Vagina (tissue), 1 donor: ENCODE measurements around a stretch of chr11.

DNA sequence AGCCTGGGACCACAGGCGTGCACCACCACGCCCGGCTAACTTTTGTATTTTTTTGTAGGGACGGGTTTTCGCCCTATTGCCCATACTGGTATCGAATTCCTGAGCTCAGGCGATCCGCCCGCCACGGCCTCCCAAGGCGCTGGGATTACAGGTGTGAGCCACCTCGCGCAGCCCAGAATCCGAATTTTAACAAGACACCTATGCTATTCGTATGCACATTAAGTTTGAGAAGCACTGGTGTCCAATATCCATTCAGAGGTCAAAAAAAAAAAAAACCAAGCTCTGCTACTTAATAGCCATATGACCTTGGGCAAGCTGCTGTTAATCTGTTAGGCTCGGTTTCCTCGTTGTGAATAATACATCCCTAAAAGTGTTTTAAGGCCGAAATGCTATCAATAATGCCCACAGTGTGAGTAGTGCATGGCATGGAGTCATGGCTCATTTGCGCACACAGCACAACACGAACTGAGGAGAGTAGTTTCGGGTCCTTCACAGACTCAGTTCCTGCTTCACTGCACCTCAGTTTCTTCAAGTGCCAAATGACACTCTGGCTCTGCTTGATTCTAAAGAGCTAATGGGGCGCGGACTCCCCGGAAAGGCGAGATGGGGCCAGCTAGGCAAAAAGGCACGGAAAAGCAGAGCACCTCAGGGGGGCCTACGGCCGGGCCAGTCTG is 672 bp downstream of the NDUFC2 start:
- PRO-cap, result no peak
- RAMPAGE, long total RNA, result no peak

DNA sequence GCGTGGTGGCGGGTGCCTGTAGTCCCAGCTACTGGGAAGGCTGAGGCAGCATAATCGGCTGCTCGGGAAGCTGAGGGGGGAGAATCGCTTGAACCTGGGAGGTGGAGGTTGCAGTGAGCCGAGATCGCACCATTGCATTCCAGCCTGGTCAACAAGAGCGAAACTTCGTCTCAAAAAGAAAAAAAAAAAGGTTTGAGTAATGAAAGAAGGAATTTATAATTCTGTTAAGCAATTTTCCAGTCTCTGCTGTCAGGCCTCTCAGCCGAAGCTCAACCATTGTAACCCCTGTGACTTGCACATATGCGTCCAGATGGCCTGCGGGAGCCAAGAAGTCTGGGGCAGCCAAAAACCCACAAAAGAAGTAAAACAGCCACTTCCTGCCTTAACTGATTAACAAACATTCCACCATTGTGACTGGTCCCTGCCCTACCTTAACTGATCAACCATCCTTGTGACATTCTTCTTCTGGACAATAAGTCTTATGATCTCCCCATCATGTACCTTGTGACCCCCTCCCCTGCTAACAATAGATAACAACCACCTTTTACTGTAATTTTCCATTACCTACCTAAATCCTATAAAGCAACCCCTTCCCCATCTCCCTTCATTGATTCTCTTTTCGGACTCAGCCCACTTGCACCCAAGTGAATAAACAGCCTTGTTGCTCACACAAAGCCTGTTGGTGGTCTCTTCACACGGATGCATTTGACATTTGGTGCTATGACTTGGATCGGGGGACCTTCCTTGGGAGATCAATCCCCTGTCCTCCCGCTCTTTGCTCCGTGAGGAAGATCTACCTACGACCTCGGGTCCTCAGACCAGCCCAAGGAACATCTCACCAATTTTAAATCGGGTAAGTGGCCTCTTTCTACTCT is 1.2 kb upstream of the NDUFC2 start:
- PRO-cap, result no peak
- RAMPAGE, long total RNA, result no peak

DNA sequence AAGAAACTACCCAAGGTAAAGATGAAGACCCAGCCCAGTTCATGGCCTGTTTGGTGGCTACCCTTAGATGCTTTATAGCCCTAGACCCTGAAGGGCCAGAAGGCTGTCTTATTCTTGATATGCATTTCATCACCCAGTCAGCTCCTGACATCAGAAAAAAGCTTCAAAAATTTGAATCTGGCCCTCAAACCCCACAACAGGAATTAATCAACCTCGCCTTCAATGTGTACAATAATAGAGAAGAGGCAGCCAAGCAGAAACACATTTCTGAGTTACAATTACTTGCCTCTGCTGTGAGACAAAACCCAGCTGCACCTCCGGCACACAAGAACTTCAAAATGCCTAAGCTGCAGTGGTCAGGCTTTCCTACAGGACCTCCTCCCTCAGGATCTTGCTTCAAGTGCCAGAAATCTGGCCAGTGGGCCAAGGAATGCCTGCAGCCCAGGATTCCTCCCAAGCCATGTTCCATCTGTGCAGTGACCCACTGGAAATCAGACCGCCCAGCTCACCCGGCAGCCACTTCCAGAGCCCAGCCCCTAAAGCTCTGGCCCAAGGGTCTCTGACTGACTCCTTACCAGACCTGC is 3.3 kb upstream of the NDUFC2 start:
- PRO-cap, result no peak
- RAMPAGE, long total RNA, result no peak

GRCh38 chr11:78160373-78160984 is 21.1 kb upstream of the ALG8 start:
- PRO-cap, result no peak
- RAMPAGE, long total RNA, result no peak

- PRO-cap, result no peak
- RAMPAGE, long total RNA, result no peak
These were observed 20.3 kb downstream of the KCTD21 start for GRCh38 chr11:78168123-78168477.

GRCh38 chr11:78168532-78169740 is 19.5 kb downstream of the KCTD21 start:
- PRO-cap, result no peak
- RAMPAGE, long total RNA, result no peak

DNA sequence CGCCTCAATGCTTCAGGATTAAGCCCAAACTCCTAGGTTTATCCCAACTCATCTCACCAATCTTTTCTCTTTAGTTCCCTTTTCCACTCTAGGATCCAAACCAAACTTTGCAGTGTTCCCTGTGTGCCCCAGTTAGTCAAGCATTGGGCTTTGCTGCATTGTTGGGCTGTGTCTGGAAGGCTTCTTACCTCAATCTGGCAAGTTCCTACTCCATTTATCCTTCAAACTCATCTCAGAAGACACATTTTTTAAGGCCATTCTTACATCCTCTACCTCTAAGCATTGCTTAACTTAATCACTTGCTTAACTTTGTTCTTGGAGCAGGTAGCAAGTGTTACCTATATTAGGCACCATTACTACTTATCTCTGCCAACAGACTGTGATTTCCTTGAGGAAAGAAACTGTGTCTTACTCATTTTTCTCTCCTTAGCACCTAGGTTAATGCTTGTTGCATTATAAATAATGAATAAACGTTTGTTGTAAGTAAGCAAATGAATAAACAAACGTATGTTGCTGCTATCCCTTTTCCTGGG is 41.0 kb downstream of the USP35 start:
- PRO-cap, result no peak
- RAMPAGE, long total RNA, result start-site peak on the minus strand centred at position 97 of the sequence, 549 bp wide, 15 reads

DNA sequence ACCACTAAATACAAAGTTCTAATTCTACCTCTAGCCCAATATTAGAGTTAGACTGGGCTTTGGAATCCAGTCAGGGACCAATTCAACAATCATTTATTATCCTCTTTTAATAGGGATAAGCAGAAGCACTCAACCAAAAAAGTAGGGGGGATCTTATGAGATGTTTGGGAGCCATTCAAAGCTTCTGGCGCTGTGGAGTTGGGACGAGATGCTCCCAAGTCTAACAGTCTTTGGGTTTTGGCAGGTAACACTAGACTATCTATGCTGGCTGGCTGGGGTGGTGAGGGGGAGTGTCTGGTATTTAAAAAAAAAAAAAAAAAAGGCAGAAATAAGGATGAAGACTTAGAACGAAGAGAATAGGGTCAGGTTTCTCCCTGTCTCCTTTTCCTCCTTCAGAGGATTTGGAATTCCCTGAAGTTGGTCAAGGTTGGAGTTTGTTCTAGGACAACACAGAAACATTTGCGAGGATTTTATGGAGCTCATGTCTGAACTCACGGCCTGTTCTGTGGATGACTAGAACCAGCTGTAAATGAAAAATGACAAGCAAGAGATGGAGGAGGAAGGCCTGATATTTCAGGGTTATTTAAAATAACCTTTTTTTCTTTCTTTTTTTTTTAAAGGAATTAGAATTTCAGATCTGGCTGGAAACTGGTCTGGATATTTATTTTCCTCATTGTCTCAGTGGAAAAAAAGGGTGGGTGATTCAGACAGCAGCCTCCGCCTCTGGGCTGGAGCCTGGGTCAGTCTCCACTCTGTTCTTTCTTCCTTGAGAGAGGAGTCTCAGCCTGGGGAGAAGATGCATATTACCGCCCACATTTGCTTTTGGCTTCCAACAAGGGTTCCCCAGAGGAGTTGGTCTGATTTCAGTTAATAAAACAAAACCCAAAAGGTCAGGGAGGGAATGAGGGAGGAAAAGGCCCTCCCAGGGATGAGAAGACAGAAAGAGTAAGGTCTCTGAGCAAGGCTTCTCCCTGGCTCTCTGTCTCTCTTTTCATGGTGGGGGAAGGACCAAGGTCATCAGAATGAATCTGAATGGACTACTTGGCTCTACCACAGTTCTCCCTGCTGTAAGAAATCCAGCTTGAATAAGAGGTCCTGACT is 80.1 kb downstream of the USP35 start:
- PRO-cap, result no peak
- RAMPAGE, long total RNA, result no peak

GRCh38 chr11:78426300-78426499 is 8.6 kb upstream of the GAB2 start:
- PRO-cap, result no peak
- RAMPAGE, long total RNA, result no peak

DNA sequence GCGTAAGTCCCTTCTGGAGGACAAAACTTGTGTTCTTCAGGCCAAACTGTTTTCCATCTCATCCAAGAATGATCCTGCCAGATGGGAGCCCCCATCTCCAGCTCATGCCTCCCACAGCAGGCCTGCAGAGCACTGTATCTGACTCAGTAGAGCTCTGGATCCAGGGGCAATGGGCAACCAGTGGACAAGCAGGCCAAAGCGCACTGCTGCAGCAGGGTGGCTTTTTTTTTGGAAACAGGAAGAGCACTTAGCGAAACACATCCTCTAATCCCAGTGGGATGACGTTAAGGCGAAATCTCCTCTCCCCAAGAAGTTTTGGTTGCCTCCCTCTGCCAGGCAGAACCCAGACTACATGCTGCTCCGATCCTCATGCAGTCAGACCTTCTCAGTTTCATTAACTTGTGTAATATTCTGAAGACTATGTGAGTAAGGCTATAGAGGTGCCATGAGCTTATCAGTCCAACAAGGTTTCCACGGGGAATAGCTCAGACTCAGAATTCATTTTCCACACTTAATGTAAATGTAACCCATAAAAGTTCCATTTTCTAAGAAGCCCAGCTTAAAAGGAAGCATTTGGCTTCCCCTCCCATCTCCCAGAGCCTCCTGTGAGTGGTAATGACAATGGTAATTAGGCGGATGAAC is 81.3 kb upstream of the NARS2 start:
- PRO-cap, result no peak
- RAMPAGE, long total RNA, result no peak

DNA sequence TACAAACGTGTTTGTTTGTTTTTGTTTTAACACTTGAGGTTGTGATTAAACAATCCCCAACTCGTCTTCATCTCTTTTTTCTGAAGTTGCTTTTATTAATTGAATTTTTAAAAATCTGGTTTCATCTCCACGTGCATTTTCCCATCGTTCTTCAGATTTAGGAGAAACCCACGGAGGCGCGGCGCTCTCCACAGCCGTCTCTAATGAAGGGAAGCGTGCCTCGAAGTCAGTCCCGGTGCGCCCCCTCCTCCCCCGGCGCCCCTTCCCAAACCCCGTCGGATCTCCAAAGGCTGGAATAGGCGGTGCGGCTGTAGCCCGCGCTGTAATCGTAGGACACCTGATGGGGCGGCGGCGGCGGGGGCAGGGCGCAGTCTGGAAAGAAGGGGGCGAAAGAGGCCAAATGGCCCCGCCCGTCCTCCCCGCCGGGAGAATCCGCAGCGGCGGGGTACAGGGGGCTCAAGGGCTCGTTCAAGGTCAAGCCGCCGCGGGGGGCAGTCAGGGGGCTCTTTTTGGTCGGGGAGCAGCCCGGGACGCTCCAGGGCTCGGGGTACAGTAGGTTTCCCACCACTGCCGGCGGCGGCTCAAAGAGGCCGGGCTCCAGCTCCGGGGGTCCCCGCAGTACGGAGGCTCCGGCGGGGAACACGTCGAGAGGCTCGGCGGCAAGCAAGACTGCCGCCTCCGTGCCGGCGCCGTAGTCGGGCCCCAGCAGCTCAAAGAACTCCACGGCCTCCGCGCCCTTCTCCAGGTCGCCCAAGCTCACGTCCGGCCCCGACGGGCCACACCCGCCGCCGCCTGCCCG is 1.2 kb downstream of the FAM181B start:
- PRO-cap, result no peak
- RAMPAGE, long total RNA, result no peak

DNA sequence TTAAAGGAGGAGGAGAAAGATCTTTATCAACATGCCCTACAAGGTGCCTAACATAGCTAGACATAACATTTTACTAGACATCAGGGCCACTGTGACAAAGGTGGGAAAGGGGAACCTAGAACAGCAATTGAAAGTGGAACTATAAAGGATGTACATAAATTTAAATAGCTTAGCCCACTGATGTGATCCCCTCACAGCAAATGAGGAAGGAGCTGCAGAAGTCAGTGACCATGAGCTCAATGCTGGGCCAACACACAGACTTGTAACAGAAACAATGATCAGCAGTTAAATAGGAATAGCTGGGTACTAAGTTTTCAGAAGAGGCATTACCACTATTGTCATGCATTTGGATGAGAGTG is 4.5 kb downstream of the PRCP start:
- PRO-cap, result no peak
- RAMPAGE, long total RNA, result no peak

DNA sequence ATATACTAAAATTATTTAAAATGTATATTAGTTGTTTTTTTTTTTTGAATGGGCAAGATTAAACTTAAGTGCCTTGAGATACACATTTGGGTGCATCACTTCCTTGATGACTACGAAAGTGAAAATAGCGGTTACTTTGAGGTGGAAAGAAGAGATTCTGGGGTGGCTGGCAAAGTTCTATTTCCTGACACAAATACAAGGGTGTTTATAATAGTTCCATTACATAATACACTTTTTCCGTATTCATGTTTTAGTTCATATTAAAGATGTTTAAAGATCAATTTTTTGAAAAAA is 58.4 kb downstream of the DDIAS start:
- PRO-cap, result no peak
- RAMPAGE, long total RNA, result no peak

DNA sequence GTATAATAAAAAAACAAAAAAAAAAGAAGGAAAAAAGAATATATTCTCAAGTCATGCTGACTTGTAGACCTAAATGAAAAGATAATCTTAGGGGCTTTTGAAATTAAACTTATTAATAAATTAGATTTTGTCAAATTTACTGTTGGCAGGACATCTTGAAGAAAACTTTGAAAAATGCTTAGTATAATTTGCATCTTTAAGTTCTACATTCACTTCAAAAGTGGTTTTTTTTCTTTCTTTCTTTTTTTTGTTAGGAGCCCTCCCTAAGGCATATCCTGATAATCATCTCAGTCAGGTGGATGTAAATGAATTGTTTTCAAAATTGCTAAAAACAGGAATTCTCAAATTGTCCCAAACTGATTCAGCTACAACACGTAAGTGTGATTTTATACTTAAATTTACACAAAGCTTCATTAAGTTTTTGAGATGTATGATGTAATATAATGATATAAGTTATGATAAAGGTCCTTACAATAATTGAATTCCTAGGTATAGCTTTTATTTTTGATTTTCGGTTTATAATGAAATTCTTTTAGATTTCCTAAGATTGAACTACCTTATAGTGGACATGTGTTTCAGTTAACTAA is 16.6 kb upstream of the ANKRD42 start:
- PRO-cap, result no peak
- RAMPAGE, long total RNA, result no peak

GRCh38 chr11:83195038-83195572 is 1.6 kb downstream of the ANKRD42 start:
- PRO-cap, result no peak
- RAMPAGE, long total RNA, result no peak

- PRO-cap, result no peak
- RAMPAGE, long total RNA, result no peak
These were observed 407.2 kb upstream of the CCDC90B start for GRCh38 chr11:83693171-83693967.

GRCh38 chr11:84019587-84019897 is 733.4 kb upstream of the CCDC90B start:
- PRO-cap, result no peak
- RAMPAGE, long total RNA, result no peak

- PRO-cap, result no peak
- RAMPAGE, long total RNA, result start-site peak on the minus strand at chr11:84317302-84317377, 17 reads
These were observed 1031.0 kb upstream of the CCDC90B start for GRCh38 chr11:84316886-84317767.

DNA sequence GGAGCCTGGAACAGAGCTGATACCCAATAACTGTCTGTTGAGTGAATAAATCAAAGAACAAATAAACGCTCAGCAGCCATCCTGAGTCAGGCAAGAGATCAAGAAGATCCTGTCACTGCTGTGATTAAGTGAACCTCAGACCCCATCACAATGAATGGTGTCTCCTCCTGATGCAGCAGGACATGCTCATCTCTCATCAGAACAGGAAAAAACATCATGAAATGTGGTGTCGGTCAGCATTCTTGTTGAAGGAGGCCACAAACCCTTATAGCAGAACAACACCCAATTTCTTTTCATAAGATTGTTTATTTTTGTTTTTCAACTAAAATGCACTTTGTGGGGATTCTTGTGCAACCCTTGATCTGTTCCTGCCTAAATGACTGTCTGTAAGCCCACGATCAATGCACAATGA is 60.3 kb downstream of the SYTL2 start:
- PRO-cap, result no peak
- RAMPAGE, long total RNA, result no peak

DNA sequence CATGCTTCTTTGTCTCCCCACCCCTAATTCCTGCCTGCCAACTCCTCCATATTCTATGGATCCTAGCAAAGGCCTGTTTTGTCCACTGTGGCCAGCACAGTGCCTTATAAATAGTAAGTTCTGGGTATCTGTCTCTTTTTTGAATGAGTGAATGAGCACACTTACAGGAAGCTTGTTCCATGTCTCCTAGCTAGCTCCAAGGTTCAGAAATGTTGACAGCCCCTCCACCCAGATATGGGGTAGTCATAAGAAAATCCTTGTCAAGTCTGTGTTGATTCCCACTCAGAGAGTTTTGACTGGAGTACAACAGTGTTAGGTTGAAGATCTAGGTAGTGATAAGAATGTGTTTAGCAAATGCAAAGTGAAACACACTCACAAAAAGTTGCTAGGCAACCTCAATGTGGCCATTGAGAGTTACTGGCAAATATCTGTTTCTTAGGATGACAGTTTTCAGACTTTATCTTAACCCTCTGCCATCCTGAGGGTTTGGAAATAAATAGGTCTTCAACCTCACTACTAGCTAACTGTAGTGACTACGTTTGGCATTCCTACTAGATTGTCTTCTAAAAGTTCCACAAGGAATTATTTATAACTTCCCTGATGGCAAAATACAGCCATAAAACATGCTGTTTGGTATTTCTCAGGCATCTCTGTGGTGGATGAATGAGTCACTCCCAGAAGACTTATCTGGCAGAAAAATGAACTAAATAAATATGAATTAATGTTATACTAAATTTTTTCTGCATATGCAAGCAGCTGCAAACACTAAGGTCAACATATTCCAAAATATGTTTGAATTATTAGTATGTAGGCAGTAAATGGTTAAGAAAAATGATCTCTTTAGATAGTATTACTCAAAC is 16.8 kb upstream of the SYTL2 start:
- PRO-cap, result no peak
- RAMPAGE, long total RNA, result no peak